Placental pericyte (primary cell): ENCODE measurements around a stretch of chr2.

- CAGE, long polyA plus RNA = no peak
Observed at GRCh38 chr2:234954226-234954428, 2.3 kb downstream of the SH3BP4 start.

GRCh38 chr2:234954429-234955103 is 2.7 kb downstream of the SH3BP4 start:
- CAGE, long polyA plus RNA = no peak

GRCh38 chr2:234980288-234980946 is 28.6 kb downstream of the SH3BP4 start:
- CAGE, long polyA plus RNA = no peak

- CAGE, long polyA plus RNA = no peak
Observed at GRCh38 chr2:234995119-234996352, 43.7 kb downstream of the SH3BP4 start.

DNA sequence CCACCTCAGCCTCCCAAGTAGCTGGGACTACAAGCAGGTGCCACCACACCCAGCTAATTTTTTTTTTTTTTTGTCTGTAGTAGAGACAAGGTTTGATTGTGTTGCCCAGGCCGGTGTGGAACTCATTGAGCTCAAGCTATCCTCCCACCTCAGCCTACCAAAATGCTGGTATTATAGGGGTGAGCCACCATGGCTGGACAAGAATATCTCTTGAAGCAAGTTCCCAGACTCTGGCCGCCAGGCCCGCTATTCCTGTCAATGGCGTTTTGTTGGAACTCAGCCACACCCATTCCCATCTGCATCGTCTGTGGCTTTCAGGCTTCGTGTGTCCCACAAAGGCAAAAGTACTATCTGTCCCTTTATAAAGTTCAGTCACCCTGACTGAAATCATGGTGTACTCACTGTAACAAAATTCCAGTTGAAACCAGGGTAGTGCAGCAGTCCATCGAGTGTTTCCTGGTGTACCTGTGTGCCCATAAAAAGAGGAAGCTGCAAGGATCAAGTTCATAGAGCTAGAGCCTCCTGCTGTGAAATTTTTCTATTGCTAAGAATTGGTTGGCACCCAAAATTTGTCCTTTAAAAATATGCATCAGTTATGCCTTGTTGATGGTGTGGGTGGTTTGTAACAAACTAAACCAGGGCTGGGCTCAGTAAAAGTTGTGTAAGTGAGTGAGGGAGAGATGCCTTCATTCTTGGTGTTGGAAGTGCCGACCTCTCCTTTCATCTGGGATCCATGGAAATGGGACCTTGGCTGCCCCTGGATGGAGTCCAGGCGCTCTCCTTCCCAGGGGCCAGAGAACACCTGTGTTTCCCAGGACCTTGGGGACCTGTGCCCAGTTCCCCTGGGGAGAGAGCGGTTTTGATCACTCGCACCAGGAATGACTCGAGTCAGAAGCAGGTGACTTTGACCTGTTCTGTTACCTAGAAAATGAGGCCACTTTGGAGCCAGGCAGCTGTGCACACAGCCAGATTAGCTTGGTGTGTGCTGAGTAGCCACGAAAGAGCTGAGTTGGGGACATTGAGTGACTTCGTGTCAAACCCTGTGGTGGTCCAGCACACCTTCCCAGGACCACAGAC is 97.0 kb downstream of the SH3BP4 start:
- CAGE, long polyA plus RNA = no peak

GRCh38 chr2:235628132-235628560 is 134.3 kb downstream of the AGAP1 start:
- CAGE, long polyA plus RNA = no peak

DNA sequence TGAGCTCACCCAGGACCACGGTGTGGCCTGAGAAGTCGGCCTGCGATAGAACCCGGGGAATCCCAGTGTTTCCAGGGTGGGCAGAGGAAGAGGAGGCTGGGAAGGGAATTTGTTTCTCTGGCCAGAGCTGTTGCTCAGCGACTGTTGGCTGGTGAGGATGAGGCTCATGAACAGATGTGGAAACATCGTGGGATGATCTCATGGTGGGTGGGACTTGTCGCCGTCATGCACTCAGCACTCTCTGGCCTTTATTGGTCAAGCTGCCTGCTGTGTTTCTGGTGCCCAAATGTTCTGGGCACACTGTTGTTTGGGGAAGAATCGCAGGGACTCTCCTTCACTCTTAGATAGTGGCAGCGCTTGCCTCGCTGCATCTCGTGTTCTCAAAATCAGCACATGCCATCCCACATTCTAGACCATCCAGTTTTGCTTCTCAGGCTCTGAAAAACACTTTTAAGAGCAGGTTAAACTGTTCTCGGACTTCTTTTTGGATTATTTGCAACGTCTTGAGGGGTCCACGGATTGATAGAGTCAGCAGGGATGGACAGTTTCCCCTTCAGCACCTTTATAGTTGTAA is 145.6 kb downstream of the AGAP1 start:
- CAGE, long polyA plus RNA = no peak

GRCh38 chr2:235666533-235666839 is 172.6 kb downstream of the AGAP1 start:
- CAGE, long polyA plus RNA = no peak

- CAGE, long polyA plus RNA = no peak
Observed at GRCh38 chr2:235679577-235680078, 185.8 kb downstream of the AGAP1 start.

DNA sequence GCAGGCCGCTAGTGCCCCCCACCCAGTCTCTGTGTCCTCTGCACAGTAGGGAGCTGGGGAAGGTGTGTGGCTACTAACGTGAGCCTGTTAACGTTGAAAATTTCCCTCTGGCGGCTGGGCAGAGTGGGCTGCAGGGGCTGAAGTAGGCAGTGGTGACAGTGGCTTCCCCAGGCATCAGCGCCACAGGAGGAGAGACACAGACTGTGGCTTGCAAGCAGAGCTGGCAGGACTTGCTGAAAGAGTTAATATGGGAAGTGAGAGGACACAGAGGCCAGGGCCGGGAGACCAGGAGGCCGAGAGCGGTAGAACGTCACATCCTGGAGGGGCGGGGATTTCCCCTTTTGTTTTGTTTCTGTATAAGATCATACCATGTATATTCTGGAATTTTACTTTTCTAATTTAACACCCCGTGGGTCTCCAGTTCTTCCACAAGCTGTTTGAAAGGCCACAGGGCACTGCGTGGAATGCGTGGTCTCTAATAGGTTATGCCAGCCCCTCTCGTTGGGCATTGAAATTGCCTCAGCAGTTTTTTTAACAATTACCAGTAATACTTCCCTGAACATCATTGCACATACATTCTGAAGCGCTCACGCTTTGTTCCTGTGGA is 166.7 kb downstream of the GBX2 start:
- CAGE, long polyA plus RNA = no peak

DNA sequence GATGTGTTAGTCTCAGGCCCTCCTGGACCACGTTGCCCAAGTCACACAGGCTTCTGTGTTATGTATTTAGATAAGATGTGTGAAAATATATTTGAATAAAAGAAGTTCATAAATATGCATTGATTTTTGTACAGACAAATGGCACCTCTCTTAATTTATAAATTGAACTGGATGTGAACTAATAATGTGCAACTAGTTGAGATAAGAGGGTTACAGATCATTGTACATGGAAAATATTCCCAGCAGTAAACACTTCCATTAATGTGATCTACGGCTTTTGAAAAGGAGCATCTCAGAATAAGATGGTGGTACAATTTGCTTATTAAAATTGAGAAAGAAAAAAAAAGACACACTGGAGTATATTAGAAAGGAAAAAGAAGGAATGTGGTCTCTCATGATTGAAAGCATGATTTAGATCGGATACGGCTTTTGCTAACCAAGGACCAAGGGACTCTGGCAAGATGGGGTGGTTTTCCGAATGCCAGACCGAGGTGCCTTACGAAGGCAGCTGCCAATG is 43.0 kb downstream of the GBX2 start:
- CAGE, long polyA plus RNA = no peak

DNA sequence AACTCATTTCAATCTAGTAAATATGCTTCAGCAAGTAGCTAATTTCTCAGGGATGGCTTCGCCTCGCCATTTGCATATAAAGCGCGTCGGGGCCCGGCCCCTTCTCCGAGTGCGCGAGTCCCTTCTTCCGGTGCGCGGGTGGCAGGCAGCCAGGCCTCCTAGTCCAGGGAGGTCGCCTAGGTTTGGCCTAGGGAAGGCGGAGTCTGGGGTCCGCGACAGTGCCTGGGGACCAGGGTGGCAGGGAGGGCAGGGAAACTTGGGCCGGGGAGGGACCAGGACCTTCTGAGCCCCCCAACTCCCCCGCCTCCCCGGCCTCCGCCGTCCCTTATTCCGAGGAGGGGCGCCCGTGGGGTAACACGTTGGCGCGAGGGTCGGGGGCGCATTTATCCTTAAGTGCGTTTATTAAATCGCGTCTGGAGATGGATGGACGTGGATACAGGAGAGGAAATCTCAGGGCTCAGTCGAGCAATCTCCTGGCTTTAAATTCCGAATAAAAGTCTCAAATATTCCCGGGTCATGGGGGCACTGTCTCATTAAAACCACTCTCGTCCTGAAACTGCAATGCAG is 10.4 kb upstream of the GBX2 start:
- CAGE, long polyA plus RNA = no peak

- CAGE, long polyA plus RNA = no peak
Observed at GRCh38 chr2:236388999-236389875, 118.0 kb downstream of the IQCA1 start.

GRCh38 chr2:236574306-236574881 is 4.8 kb downstream of the ACKR3 start:
- CAGE, long polyA plus RNA = no peak

DNA sequence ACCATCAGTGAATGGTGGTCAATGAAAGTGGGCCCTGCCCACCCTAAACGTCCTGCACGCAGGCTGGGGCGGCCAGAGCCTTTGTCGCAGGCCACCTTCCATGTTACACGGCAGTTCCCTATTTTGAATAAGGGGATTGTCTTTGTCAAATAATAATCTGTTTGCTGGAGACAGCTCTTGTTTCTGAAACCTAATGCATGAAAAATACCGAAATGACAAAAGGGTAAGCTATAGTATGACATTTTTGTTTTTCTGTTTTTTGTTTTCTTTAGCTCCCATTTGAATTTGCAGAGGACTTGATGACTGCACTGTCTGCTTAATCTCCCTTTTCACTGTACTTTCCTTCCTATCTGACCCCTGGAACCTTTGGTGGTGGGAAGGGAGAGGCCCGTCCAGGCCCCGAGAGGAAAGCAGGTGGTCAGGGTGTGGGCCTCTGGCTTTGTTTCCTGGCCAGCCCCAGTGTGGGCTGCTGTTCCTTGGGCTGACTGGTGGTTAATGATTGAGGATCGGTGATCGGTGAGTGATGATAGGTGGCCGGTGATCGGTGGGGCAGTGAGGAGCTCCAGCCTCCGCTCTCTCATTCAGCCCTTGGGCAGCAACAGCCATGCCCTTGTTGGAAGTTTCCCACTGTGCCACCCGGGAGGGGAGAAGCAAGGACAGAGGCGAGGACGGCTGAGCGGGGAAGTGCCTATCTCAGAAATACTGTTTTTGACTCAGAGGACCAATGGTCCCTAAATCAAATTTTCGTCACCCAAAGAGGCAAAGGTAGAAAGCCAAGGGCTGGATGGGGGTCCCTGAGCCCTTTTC is 7.2 kb downstream of the ACKR3 start:
- CAGE, long polyA plus RNA = no peak

GRCh38 chr2:236661017-236662201 is 91.8 kb downstream of the ACKR3 start:
- CAGE, long polyA plus RNA = no peak

DNA sequence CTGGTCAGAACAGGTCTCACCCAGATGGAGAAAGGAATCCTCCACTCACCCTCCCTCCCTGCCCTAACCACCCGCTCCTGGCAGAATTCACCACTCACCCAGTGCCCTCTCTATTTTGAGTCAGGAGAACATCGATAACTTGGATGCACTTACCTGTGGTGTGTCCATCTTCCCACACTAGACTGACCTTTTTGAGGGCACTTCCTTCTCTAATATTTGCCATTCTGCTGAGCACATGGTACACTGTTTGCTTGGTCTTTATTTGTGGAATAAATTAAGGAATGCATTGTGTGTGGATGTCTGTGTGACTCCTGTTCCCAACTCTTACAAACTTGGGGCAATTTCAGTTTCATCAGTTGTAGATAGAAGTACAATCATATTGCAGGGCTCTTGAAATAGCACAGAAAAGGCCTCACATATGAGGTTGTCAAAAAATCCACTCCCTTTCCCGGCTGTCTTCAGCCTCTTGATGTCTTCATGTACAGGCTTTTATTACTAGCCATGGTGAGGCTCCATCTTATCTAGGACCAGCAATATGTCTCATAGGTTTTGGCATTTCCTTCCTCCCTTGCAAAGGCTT is 133.8 kb downstream of the ACKR3 start:
- CAGE, long polyA plus RNA = no peak

GRCh38 chr2:236731853-236732641 is 162.4 kb downstream of the ACKR3 start:
- CAGE, long polyA plus RNA = no peak

GRCh38 chr2:236828071-236828444 is 257.6 kb upstream of the COPS8 start:
- CAGE, long polyA plus RNA = no peak

GRCh38 chr2:237122331-237122693 is 36.6 kb downstream of the COPS8 start:
- CAGE, long polyA plus RNA = no peak